Placental pericyte (primary cell): ENCODE measurements around a stretch of chr17.

- CAGE, long polyA plus RNA, result no peak
These were observed 26.7 kb upstream of the CORO6 start for GRCh38 chr17:29649348-29649850.

DNA sequence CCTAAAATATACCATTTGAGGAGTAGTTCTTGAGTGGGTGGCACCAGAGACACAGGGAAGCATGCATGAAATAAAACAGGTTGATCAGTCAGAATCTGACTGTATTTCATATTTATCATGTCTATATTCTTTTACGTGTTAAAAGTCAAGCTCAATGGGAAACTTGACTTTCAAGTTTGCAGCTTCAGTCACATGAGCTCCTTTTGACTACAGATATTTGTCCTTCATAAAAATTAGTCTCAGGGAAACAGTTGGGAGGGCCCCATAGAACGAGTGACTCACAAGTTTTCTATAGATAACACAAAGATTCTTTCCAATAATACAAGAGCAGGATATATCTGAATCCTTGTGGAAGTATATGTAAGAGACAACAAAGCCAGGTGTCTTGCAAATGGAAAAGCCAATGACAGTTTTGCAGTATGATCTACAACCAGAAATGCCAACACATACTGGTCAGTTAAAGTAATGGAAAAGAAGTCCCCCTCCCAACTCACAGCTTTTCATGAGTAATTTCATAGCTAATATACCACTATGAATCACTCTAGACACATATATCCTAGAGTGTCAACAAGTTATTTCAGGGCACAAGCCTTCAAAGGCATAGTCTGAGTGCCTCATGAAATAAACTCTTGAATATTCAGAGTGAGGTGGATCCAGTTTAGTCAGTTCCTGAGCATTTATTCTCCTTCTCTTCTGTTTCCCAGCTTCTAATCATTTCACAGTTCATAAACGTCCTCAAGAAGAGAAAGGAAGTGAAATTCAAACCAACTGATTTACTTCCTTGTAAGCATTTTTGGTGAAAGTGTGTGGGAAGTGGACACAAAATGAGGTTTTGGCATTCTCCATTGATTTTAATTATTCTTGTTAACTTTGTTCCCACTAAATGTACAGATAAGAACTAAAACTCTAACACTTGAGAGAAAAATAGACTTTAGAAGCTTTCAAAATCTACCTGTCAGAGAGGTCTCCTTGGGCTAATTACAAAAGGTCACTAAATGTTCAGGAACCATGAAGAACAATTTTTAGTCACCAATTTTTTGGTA is 42.5 kb upstream of the CORO6 start:
- CAGE, long polyA plus RNA, result no peak

DNA sequence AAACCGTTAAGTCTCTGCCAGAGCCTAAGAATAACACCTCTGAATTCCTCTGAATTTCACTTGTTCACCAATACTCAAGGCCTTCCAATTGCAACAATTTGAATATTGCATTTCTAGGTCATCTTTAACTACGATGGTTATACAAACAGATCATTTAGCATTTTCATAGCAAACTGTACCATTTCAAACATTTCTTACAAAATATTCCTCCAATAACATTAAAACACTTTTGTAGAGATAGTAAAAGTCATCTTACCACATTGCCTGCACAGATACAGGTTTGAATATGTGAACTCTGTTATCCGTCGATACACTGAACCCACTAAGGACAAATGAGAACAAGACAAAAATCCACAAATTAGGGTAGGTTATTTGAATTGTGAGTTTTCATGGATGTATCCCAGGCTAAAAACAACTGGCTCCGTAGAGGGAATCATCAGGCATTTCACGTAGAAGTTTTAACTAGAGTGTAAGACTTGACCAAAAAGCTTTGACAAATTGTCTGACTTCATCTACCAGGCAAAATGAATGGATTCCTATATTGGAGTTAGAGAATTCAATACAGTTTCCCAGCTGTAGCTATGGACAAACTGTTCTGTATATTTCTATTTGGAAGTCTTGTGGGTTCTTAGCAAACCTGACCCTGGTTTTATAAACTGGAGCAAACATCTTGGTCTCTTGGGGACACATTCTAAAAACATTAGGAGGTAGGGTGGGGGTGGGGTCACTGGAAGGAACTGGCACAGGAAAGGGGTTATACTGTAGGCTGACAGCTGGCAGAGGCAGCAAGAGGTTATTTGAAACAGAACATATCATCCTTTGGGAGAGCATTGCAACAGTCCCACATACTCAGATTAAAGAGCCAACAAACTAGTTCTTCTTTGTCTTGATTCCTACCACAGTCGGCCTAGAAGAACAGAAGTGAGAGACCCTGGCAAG is 54.1 kb upstream of the CORO6 start:
- CAGE, long polyA plus RNA, result no peak

DNA sequence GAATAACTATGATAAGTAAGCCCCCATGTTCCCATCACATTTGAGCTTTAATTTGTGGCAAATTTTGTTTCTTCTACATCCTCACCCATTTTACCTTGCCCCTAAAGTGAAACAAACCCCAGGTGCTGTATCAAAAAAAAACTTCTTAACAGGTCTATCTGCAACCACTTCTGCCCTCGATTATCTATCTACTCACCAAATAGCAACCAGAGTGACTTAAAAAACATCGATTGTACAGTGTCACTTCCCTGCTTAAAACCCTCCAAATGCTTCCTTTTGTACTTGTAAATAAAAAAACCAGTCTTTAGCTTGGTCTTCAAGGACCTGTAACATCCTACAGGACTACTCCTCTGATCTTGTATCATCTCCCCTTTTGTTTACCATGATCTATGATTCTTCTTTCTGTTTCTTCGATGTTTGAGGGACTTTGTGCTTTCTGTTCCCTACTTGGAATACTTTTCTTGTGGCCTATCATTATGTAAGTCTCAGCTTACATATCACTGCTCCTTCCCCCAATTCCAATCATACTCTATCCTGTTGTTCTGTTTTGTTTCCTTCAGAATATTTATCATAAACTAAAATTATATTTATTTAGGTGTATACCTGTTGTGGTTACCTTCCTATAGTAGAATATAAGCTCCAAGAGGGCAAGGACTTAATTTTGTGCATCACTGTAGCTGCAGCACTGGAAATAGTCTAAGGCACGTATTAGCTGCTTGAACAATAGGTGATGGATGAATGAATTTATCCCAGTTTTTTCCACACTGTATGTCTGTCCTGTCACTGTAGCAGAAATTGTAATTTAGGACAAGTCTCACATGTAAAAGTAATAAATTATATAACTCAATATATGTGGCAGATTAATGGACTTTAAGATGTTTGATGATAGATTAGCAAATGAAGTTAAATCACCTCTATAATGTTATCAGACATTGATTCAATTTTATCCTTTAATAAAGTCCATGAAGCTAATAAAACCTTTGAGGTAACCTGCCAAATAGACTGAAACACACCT is 82.9 kb upstream of the CORO6 start:
- CAGE, long polyA plus RNA, result no peak

DNA sequence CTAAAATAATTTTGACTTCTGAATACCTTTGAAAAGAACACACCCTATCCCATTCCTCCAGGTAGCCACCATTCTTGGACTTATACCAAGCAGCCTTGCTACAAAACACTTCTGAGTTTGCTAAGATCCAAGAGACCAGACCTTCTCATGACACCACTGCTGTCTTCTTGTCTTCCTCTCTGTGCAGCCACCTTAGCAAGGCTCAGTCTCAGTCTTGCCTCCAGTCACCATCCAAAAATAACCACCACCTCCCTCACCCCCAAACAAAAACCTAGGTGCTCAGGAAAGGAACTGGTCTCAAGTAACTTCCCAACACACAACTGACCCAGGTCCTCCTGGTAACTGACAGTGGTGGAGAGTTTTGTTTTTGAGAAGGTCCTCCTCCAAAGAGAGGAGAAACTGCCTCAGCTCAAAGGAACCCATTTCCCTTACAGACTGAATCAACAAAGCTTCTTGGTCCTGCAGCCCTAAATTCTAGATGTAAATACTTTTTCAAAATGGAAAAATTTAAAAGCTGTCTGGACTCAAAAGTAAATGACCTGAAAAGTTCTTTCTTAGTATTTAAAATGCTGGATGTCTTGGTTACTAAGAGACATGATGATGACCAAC is 91.0 kb upstream of the CORO6 start:
- CAGE, long polyA plus RNA, result no peak

DNA sequence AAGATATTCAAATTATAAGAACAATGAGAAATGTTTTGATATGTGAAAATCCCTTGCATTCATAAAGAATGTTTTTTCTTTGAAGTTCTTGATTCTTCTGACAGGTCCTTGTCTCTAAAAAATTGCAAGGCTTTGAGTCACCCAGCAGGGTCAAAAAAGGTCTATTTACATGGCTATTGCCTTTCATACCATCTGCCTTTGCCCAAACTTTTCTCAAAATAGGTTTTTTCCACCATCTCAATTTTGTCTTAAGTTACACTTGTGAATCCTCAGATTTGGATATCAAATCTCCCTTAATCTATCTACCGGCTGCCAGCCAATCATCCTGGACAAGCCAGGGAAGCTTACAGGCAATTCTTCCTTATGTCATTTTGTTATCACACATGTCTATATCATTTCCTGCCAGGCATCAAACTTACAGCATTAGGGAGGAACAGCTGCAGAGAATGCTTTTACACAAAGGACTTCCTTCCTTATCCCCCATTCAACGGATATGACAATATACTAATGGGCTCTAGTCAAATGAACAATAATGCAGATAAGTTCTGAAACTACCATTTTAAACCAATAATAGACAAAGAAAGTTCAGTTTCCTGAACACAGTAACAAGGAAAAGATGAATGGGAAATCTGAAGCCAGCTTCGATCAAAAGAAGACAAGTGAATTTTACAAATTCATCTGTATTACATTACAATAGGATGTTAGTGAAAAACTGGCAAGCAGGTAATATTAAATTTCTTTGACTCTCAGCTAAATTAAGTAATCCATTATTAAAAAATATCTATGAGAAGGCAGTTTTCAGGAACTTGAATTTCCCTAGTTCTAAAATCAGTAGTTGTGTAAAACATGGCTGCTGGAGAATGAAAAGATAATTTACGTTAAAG is 104.2 kb upstream of the CORO6 start:
- CAGE, long polyA plus RNA, result no peak

GRCh38 chr17:29769863-29770749 is 147.4 kb upstream of the CORO6 start:
- CAGE, long polyA plus RNA, result no peak

DNA sequence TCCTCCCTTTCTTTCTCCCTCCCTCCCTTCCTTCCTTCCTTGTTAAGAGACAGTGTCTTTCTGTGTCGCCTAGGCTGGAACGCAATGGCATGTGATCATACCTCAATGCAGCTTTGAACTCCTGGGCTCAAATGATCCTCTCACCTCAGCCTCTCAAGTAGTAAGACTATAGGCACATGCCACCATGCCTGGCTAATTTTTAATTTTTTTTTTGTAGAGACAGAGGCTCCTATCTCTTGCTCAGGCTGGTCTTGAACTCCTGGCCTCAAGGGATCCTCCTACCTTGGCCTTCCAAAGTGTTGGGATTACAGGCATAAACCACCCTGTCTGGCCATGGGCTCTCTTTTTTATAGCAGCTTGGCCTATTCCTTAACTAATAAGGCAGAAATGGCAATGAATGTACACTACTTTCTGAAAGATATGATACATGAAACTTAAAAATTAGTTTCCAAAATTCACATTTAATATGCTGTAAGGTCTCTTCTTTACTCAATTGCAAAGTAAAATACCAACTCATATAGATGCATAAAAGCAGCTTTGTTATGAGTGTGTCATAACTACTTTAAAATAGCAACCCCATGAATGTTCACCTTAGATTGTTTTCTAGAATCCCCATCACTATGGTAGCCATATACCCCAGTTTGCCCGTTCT is 28.1 kb downstream of the SSH2 start:
- CAGE, long polyA plus RNA, result no peak

GRCh38 chr17:30184441-30185759 is 50.6 kb downstream of the SLC6A4 start:
- CAGE, long polyA plus RNA, result no peak

DNA sequence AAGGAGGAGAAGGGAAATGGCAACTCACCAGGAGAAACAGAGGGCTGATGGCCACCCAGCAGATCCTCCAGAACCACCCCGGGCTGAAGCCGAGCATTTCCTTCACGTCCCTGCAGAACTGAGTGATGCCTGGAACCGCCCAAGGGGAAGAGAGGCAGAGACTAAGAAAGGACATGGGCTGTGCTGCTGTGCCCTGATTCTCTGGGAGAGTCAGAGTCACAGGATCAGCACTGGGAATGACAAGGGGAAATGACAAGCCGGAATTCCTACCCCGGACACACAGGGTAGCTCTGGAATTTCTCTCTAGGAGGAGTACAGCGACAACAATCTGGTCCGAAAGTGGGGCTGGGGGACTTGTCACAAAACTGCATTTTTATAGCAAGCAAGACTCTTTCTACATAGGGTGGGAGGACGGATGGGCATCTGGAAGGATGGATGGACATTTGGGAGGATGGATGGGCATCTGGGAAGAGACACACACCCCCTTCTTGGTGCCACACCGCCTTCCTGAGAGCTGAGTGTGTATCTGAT is 27.7 kb downstream of the SLC6A4 start:
- CAGE, long polyA plus RNA, result no peak

- CAGE, long polyA plus RNA, result no peak
These were observed 15.6 kb downstream of the SLC6A4 start for GRCh38 chr17:30219722-30220386.

DNA sequence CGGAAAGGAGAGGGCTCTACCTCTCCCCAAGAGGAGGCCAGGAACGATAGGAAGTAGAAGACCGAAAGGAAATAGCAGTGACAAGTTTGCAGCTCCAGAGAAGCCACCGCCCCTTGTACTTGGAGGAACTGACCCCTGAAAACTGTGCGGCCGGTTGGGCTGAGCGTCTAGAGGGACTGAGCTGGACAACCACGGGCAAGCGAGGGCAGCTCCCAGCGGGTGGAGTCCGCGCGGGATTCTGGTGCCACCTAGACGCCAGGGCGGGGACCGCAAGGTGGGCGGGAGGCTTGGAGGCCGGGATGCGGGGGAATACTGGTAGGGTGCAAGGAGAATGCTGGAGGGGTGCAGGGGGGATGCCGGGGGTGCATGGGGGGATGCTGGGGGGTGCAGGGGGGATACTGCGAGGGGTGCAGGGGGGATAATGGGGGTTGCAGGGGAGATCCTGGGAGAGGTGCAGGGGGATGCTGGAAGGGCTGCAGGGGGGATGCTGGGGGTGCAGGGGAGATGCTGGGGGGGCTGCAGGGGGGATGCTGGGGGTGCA is 1.4 kb upstream of the SLC6A4 start:
- CAGE, long polyA plus RNA, result no peak

GRCh38 chr17:30287560-30288051 is 4.1 kb downstream of the BLMH start:
- CAGE, long polyA plus RNA, result no peak

GRCh38 chr17:30379237-30379997 is 690 bp downstream of the CPD start:
- CAGE, long polyA plus RNA, result no peak

DNA sequence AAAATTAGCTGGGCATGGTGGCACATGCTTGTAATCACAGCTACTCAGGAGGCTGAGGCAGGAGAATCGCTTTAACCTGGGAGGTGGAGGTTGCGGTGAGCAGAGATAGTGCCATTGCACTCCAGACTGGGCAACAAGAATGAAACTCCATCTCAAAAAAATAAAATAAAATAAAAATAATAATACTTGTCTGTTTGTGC is 24.1 kb downstream of the CPD start:
- CAGE, long polyA plus RNA, result no peak

GRCh38 chr17:30519686-30520287 is 42.6 kb downstream of the GOSR1 start:
- CAGE, long polyA plus RNA, result no peak

DNA sequence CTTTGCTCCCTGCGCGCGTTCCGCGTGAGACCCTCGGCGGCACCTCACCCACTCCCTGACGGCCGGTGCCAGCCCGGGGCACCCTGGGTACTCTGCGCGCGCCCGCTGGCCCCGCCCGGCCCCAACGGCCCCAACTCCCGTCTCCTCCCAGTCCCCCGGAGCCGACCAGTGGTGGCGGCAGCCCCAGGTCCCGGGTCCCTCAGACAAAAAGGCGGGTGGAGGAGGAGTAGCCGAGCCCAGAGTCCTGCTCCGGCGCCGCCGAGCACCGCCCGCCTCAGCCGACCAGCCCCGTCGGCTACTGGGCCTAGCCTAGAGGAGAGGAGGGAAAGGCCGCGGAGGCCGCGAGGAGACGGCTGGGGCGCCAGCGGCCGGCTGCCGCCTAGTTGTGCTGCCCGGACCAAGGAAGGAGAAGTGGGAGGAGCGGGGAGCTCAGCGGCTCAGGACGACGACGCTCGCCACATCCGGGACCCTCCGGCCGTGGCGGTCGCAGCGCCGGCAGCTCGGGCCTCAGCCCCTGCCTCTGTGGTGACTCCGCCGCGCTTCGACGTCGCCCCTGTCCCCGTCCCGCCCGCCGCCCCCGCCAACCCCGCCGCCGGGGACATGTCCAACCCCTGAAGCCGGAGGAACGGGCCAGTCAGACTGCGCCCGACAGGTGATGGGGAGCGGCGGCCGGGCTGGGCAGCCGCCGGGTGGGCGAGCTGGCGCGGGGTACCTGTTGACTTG is 123.2 kb downstream of the GOSR1 start:
- CAGE, long polyA plus RNA, result no peak

- CAGE, long polyA plus RNA, result no peak
These were observed 157.6 kb downstream of the CRLF3 start for GRCh38 chr17:30666692-30667570.

DNA sequence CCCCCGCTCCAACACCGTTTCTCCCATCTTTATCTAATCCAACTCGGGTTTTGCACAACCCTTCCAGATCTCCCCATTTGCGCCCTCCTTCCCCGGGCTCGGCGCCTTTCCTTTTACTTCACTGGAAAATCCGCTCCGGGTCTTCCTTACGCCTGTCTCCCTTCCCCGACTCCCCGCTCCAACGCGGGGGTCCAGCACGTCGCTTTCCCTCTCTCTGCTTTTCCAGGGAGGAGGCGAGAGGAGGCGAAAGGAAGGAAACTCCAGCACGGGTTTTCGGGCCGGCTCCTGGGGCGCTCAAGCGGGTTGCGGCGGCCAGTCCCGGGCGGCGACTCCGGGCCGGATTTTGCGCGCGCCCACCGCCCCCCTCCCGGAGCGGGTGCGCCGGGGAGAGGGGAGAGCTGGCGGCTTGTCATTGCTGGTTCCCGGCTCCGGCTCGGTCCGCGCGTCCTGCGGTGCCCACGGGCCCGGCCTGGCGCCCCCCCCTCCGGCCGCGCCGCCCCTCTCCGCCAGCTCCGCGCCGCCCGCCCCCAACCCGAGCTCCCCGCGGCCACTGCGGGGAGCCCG is 115.8 kb downstream of the CRLF3 start:
- CAGE, long polyA plus RNA, result no peak

- CAGE, long polyA plus RNA, result no peak
These were observed 114.1 kb downstream of the CRLF3 start for GRCh38 chr17:30710034-30711207.